ENCODE measurements around the genes FNDC1 and ACAT2.

DNA sequence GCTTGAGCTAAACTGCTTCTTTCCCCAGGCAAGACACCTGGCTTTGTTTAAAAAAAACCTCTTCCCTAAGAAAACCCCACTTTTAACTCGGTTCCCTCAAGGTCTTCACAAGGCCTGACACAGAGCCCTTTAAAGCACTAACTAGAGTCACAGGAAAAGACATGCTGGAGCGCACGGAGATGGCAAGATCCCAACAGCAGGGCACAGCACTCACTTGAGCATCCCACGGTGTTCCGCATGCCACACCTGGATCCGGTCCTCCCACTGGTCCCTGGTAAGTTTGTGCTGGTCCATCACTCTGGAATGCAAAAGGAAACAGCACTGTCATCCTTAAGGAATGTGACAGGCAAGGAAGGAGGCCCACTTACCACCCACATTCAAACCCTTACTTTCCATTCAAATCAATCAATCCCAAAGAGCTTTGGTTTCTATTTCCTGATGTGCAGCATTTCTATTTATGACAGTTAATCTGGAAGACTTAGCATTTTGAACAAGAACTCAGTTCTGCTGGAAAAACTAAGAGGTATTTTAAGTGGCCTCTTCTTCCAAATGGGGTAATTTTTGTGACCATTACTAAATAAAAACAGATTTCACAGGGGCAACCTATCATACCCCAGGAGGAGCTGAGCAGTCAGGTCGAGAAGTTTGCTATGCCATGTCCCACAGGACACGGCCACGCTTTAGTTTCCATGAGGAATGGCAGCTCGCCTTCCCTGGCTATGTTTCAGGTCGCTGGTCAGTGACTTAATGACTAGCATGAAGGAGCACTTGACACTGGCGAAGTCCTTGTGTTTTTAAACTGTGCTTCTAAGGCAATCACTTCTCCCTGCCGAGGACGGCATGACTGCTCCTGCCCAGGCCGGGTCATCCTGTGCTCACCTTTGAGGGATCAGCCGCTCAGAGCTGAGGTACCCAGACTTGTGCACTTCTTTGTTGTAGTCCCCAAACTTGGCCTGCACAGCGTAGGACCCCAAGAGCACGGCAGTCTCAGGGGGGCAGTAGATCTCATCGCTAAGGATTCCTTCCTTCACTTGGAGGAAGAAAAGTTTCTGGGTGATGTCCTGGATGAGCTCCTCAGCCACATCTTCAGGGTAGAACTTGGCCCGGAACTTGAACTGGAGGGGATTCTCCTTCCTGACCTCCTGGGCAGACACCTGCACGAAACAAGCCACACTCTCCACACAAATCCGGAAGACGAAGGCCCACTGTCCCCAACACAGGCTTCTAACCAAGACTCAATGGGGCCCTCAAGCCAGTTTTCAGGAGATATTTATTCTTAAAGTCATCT lies 34.3 kb downstream of the EZR start:
- RRBS: 97% methylated on average over 3 of the region's 23 CpGs

DNA sequence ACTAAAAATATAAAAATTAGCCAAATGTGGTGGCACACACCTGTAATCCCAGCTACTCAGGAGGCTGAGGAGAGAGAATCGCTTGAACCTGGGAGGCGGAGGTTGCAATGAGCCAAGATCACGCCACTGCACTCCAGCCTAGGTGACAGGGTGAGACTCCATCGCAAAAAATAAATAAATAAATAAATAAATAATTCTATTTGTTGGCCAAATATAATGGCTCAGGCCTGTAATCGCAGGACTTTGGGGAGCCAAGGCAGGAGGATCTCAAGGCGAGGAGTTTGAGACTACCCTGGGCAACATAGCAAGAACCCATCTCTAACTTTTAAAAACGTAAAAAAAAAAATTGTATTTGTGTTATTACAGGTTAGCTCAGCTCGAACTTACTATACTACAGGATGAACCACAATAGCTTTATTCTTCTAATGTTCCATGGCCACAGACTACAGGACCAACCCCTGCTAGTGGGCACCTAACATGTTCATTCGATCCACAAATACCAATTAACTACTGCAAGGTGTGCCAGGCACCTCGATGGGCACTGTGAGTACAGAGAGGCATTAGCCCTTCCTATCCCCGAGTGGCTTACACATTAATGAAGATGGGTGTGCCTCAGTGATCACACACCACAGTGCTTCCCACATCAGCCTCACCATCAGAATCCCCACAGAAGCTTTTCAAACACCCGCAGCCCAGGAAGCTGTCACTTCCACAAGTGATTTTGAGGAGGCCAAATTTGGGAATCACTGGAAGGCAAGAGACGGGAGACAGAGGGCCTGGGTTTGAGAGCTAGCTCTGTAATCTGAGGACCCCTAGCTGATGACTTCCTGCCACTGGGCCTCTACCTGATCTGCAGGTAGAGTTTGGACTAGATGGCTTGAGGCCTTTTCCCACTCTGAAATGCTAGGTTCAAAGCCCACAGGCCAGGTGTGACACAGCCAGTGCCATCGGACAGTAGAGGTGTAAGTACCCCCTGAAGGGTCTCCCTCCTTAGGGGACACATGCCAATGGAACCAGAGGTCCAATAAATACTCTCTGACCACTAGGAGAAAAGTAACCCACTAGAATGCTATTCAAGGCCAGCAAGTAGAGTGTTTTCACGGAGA lies 23.7 kb downstream of the EZR start:
- RRBS: no CpG with 5 or more reads among the region's 15 CpGs

- RRBS: no CpG with 5 or more reads among the region's 5 CpGs
Measured at GRCh38 chr6:158962275-158962909, 37.6 kb downstream of the RSPH3 start.

DNA sequence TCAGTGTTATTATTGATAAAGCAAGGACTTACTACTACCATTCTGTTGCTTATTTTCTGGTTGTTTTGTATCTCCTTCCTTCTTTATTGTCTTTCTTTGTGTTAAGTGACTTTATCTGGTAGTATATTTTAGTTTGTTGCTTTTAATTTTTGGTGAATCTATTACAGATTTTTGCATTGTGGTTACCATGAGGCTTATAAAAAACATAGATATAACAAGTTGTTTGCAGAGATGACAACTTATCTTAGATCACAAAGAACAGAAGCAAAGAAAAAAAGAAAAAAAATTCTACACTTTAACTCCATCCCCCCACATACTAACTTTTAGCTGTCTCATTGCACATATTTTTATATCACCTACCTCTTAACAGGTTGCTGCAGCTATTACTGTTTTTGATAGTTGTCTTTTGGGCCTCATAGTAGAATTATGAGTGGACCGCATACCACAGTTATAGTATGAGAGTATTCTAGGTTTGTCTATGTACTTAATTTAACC lies 12.5 kb downstream of the RSPH3 start:
- RRBS: no CpG with 5 or more reads among the region's 1 CpG

DNA sequence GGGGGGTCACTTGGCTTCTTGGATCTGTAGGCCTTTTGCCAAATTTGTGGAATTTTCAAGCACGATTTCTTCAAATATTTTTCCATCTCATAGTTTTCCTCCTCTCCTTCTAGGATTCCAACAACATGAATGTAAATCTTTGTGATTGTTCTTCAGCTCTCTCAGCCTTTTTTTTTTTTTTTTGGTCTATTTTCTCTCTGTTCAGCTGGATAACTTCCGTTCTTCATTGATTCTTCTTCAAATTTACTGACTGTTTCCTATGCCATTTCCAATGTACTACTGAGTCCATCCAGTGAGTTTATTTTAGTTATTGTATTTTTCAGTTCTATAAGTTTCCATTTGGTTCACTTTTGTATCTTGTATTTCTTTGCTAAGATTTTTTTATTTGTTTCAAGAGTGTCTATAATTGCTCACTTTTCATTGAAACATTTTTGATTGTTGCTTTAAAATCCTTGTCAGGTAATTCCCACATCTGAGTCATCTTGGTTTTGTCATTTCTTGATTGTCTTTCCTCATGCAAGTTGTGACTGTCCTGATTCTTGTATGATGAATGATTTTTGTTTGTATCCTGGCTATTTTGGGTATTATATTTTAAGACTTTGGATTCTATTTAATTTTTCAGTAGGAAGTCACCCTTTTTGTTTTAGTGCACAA lies 9.2 kb downstream of the RSPH3 start:
- RRBS: no CpG with 5 or more reads among the region's 2 CpGs

GRCh38 chr6:159000379-159000628 lies 302 bp upstream of the RSPH3 start:
- RRBS: no CpG with 5 or more reads among the region's 5 CpGs

- RRBS: no CpG with 5 or more reads among the region's 4 CpGs
Measured at GRCh38 chr6:159019990-159020577, 20.1 kb upstream of the RSPH3 start.

GRCh38 chr6:159036420-159037215 lies 8.2 kb downstream of the TAGAP start:
- RRBS: 67% methylated on average over 5 of the region's 28 CpGs

GRCh38 chr6:159043077-159043254 lies 1.8 kb downstream of the TAGAP start:
- RRBS: no CpG with 5 or more reads among the region's 1 CpG

DNA sequence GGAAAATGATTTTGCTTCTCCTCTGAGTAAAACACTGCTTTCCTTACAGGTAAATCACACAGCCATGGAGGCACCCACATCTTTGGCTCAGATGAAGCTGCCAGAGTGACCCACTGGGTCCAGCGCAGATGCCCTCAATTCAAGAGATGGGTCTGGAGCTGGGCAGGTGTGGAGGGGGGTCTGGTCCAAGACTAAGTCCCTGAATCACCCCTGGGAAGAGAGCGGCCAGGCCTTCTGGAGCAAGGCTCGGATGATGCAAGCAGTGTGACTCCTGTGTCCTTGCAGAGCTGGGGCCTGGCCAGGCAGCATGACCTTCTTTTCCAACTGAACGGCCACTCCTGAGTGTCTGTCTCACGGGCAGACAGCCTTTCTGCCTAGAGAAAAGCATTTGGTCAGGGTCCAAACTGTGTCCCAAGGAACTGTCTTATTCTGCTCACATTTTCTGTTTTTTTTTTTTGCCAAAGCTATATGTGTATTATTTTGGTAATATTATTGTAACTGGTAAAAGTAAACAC lies 42.6 kb upstream of the FNDC1 start:
- RRBS: no CpG with 5 or more reads among the region's 5 CpGs

- RRBS: 12% methylated on average over 50 of the region's 105 CpGs
Measured at GRCh38 chr6:159168336-159169565, at the start of gene FNDC1. Gene FNDC1 (plus strand): TSS chr6:159169400.

GRCh38 chr6:159691815-159692257 lies 1.2 kb downstream of the SOD2 start:
- RRBS: no CpG with 5 or more reads among the region's 9 CpGs

DNA sequence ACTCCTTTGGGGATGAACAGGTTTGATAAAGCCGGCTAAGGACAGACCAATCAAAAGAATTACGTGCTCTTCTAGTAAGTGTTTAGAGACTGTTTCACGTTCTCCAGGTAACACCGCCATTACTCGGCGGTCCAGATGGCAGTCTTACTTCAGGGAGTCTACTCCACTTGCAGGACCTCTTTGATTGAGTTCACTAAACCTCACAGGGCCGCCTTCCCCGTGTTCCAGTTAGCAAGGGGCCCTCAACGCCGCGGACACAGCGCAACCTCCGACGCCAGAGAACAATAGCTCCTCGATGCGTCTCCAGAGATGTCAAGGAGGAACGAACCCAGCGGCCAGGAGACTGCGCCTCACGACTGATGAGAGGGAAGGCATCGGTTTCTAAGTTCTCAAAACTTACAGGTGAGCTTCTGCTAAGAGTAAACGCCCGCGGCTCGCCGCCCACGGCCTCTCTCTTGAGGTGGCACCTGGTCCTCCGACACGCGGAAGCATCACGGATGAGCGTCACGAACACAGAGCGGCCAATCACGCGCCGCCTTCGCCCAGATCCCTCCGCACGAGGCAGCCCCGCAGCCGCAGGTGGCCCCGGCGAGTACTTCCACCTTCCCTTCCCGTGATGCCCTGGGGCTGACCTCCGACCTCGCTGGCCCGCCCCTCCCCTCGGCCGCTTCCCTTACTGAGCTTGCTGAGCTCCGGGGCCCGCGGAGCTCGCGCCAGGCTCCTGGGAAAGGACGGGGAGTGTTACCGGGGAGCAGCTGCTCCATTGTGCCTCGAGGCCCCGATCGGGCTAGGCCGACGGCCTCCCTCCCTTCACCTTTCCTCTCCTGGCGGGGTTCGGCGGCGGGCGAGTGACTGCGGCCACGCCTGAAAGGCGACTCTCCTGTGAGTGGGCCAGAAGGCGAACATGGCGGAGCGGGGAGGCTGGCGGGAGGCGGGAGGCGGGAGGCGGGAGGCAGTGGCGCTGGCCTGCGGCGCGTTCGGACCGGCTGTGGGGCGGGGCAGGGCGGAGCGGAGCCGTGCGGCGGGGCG lies 540 bp upstream of the WTAP start:
- RRBS: 1% methylated on average over 20 of the region's 90 CpGs

DNA sequence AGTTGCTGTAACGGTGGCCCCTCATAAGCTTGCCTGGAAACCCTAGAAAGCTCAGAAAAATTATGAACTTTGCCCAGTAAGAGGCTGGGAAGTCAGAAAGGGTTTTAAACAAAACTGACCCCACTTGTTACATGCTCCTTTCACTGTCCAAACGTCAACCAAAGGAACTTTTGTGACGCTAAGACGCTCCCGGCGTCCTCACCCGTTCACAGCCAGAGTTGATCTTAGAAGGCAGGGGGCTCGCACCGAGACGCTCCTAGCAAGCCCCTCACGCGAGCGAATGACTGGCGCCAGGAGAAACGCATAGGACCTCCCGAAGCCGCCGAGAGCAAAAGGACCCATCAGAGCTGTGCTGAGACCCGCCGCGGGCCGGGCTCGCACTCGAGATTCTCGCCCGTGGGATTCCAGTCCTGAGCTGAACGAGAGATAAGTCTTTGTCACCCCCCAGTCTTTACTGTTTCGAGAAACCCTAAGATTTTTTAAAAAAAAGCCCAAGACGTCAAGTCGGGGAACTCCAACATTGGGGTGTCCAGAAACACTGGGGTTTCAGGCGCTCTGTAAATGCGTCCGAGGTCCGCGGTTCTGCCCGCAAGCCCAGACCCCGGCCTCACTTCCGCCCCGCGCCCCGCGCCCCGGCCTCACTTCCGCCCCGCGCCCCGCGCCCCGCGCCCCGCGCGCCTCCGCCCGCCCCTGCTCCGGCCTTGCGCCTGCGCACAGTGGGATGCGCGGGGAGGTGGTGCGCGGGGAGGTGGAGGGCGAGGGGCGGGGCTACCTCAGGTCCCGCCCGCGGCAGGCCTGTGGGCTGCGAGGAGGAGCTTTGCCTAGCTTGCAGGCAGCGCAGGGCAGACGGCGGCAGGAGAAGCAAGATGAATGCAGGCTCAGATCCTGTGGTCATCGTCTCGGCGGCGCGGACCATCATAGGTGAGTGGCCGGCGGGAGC lies at the start of gene ACAT2:
Gene ACAT2 (plus strand): TSS at position 824 of the 940 bp plus-strand sequence.
- RRBS: 1% methylated on average over 16 of the region's 78 CpGs

DNA sequence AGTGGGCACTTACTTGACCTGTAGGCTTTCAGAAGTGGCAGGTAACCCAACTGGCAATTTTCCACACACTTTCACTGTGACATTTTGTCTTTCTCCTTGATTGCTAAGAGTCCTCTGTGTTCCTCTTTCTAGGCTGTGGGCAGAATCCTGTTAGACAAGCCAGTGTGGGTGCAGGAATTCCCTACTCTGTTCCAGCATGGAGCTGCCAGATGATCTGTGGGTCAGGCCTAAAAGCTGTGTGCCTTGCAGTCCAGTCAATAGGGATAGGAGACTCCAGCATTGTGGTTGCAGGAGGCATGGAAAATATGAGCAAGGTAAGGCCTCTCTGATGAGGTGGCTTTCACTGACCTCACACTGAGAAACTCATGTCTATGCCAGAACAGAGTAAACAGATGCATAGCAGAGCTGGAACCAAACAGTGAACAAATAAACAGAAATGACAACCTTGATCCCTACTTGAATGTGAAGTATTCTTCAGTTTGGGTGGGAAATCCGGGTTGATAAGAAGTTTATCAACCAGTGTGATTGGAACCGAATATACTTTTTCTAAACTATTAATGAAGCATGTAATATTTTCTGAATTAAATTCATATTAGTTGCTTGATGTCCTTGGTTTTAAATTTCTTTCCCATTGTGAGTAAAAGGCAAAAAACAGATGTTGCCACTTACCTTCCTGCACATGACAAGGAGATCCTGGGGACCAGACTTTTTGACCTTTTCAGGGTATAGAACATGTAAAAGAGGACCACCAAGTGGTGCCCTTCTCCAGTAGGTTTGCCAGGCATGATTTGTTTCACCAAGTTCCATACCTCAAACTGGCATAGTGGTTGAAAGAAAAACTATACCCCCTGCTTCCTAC lies 5.3 kb downstream of the ACAT2 start:
- RRBS: no CpG with 5 or more reads among the region's 2 CpGs

GRCh38 chr6:159829432-159829866 lies 29.4 kb downstream of the PNLDC1 start:
- RRBS: no CpG with 5 or more reads among the region's 3 CpGs

DNA sequence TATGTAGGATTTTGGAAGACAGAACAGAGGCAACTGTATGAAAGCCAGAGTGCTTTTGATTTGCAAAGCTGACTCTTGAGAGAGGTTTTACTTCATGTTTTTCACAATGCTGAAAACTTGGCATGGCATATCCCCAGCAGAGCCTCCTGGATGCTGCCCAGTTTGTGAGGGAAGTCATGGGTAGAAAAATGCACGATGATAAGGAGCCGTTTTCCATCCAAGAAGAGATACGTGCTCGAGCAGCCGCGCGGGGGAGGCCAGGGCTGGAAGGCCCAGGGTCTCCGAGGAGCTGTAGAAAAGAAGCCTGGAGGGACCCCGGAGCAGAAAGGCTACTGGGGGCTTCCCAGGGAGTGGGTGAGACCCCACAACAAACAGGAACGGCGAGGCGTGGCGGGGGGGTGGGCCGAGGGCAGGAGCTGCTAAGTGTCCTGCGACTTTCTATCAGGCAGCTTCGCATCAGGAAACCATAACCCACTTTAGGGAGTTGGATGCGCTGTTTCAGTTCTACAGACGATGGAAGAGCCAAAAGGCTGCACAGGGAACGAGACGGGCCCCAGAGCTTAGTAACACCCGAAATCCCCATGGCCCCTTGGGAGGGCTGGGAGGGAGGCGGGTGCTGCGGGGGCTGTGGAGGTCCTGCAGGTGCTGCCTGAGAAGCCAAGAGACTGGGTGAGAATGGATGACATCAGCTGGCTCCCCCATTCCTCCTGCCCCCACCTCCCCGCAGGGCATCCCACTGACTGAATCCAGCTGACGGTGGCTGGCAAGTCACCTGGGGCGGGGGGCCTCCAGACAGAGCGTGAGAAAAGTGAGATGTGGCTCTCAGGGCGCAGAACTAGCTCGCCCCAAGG lies 36.5 kb downstream of the PNLDC1 start:
- RRBS: no CpG with 5 or more reads among the region's 29 CpGs

GRCh38 chr6:159916848-159917210 lies 26.0 kb downstream of the MAS1 start:
- RRBS: no CpG with 5 or more reads among the region's 6 CpGs

DNA sequence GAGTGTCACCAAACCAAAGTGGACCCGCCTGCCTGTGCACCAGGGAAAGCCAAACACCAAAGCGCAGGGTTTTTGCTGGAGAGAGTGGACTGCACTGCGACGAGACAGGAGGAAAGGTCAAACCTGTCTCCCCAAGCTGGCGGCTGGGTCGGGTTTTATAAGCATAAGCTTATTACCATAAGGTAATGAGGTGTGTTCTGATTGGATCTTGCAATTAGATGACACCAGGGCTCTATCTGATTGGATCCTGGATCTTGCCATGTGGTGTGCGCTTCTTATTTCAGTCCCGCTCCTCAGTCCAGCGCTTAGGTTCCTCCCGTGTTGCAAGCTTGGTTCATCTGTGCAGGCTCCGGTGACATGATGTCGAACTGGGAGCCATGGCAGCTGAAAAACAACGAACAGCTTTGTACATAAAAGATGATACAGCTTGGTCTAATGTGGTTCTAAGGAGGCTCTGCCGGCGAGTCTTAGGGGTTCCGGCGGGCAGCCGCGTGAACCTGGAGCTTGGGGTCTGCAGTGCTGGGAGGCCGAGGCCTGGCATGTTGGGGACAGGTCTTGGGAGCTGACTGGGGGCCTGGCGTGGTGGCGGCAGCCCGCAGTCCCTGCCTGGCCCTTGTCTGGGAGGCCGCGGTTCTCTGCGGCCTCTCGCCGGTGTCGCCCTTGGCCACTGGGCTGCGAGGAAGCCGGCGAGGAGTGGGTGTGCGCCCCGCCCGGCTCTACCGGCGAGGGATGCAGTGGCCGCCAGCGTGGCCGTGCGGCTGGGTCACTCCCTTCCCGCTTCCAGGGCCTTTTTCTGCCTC lies 36.1 kb downstream of the IGF2R start:
- RRBS: 95% methylated on average over 5 of the region's 42 CpGs

DNA sequence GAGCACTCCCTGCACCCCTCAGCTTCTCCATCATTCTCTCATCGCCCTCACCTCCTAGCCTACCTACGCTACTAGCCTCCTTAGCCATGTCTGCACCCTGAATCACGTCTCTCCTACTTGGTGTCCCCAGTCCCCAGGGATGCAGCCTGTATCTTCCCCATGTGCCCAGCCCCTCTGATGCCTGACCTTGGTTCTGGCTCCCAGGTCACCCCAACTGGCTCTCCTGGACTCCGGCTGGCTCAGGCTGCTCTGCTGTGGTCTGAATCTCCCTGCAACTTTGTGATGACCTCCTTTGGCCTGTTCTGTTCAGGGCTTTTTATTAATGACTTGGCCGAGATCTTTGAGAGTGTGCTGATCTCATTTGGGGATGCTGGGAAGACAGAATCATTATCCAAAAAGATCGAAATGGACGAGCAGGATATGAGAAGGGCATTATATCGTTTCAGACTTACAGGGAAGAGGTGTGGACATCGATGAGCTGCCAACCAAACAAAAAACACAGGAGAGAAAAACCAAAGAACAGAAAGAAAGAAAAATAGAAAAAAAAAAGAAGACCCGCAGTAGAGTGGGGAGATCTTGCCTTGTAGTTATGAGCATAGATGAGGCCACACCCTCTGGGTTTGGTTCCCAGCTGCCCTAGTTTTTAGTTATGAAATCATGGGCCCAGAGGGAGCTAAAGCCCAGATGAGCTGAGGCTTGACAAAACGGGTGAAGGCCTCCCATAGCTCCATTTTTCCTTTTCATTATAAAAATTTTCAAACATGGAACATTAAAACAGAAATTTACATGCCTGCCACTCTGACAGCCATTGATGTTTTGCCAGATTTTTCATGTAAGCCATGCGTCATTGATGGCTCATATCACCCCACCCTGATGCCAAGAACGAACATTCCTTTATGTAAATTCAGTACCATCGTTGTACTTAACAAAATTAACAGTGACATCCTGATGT lies 67.6 kb downstream of the IGF2R start:
- RRBS: no CpG with 5 or more reads among the region's 14 CpGs

Measured in HGPS cell (cell line).